Peripheral blood mononuclear cell (primary cell): Measurements from ENCODE around the genes CDK5R2 and ANKZF1.

DNA sequence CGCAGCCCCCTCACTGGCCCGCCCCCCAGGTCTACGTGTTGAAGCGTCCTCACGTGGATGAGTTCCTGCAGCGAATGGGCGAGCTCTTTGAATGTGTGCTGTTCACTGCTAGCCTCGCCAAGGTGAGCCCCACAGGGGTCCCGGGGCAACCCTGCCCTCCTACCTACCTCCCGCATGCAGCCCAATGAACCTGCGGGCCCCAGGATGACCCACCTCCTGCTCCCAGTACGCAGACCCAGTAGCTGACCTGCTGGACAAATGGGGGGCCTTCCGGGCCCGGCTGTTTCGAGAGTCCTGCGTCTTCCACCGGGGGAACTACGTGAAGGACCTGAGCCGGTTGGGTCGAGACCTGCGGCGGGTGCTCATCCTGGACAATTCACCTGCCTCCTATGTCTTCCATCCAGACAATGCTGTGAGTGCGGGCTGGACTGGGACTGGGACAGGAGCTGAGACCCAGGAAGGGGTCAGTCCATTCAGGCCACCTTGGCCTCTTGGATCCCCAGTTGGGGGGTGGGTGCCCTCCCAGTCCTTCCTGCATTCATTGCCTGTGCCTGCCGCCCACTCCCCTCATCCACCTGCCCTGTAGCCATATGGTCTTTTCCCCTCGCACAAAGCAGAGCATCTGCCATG lies 3.5 kb downstream of the CTDSP1 start:
- PRO-cap, 8 experiments: no peak in any of the 8 experiments

DNA sequence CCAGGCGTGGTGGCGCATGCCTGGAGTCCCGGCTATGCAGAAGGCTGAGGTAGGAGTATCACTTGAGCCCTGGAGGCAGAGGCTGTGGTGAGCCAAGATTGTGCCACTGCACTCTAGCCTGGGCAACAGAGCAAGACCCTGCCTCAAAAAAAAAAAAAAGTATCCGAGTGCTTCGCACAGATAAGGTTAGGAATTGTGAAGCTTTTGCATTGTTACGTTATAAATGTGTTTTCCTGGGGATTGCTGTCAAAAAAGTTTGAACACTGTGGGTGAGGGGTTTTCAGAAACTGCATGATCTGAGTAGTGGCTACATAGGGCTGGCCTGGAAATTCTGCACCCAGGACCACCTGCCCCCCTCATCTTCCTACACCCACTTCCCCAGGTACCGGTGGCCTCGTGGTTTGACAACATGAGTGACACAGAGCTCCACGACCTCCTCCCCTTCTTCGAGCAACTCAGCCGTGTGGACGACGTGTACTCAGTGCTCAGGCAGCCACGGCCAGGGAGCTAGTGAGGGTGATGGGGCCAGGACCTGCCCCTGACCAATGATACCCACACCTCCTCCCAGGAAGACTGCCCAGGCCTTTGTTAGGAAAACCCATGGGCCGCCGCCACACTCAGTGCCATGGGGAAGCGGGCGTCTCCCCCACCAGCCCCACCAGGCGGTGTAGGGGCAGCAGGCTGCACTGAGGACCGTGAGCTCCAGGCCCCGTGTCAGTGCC lies 4.4 kb downstream of the CTDSP1 start:
- PRO-cap, 8 experiments: peak in 1 of 8 experiments; most common plus-strand start position 226 of the sequence (in 1)

- PRO-cap, 8 experiments: peak in 3 of 8 experiments; most common plus-strand start chr2:218407508 (in 1); most common minus-strand start chr2:218407461 (in 1)
These were observed 7.5 kb downstream of the CTDSP1 start for GRCh38 chr2:218406997-218407717.

DNA sequence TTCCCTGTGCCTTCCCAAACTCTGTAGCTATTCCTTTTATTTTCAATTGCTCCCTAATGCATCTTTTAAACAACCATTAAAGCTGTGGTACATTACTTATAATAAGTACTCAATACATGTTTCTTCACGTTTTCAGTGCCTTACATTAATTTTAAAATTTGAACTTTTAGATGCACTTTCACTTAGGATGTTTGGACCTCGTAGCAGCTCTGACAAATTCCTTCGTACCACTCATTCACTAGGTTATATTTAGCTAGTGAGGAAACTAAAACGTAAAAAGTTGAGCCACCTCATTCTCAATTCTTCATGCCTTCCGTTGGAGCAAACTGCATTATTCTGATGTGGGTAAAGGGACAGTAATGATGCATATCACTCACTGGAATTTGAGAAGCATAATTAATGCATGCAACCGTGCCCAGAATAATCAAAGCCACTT lies 2.1 kb downstream of the CNOT9 start:
- PRO-cap, 8 experiments: no peak in any of the 8 experiments

GRCh38 chr2:218636526-218637235 lies 22.7 kb downstream of the ZNF142 start:
- PRO-cap, 8 experiments: no peak in any of the 8 experiments

- PRO-cap, 8 experiments: no peak in any of the 8 experiments
These were observed 872 bp downstream of the ZNF142 start for GRCh38 chr2:218658426-218659075.

- PRO-cap, 8 experiments: no peak in any of the 8 experiments
These were observed 5.3 kb downstream of the BCS1L start for GRCh38 chr2:218664709-218665247.

DNA sequence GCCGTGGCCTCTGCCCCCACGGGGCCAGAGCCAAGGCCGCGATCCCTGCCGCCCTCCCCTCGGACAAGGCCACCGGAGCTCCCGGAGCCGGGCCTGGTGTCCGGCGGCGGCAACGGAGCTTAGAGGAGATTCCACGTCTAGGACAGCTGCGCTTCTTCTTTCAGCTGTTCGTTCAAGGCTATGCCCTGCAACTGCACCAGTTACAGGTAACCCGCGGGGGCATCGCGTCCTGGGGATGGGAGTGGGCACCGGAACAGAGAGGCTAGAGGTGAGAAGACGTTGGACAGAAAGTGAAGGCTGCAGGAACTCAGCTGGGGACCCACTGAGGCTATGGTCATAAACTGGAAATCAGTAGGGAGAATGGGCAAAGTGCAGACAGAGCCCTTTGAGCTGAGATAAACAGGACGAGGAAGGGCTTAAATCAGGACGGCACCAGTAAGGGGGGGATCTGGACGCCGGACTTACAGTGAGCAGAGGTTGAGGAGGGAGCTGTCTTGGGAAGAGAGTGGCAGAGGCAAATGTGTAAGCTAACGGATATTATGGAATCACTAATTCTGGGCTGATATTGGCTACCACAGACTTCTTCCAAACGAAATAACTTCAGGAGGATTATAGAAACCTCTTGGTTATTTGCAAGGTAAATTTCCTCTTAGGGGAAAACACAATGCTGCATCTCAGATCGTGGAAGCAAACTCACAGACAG lies 436 bp downstream of the CYP27A1 start:
- PRO-cap, 8 experiments: peak in 1 of 8 experiments; most common minus-strand start position 65 of the sequence (in 1)

DNA sequence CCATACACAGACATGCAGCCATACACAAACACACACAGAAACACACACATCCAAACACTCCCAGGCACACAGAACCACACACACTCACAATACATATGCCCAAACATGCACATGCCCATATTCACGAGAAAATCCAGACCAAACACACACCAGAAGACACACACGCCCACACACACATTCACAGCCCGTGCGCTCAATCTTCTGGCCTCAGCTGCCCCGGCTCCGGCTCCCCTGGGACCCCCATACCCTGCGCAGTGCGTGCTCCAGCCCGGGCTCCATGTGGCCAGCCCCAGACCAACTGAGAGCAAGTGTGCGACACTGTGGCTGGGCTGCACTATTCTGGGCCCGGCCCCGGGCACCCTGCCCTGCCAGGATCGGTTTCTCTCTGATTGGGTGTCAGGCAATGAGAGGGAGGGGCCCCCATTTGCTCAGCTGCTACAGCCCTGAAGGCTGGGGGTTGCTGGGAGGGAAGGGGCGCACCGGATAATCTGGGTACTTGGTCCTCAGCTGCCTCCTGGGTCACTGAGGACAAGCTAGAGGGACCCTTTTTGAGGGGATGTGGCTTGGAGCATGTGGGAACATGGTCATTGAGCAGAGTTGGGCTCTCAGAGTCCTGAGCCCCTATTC lies 28.0 kb upstream of the WNT6 start:
- PRO-cap, 8 experiments: no peak in any of the 8 experiments

GRCh38 chr2:218832223-218833281 lies 27.1 kb upstream of the WNT6 start:
- PRO-cap, 8 experiments: no peak in any of the 8 experiments

GRCh38 chr2:218896818-218897820 lies 16.5 kb downstream of the WNT10A start:
- PRO-cap, 8 experiments: no peak in any of the 8 experiments

DNA sequence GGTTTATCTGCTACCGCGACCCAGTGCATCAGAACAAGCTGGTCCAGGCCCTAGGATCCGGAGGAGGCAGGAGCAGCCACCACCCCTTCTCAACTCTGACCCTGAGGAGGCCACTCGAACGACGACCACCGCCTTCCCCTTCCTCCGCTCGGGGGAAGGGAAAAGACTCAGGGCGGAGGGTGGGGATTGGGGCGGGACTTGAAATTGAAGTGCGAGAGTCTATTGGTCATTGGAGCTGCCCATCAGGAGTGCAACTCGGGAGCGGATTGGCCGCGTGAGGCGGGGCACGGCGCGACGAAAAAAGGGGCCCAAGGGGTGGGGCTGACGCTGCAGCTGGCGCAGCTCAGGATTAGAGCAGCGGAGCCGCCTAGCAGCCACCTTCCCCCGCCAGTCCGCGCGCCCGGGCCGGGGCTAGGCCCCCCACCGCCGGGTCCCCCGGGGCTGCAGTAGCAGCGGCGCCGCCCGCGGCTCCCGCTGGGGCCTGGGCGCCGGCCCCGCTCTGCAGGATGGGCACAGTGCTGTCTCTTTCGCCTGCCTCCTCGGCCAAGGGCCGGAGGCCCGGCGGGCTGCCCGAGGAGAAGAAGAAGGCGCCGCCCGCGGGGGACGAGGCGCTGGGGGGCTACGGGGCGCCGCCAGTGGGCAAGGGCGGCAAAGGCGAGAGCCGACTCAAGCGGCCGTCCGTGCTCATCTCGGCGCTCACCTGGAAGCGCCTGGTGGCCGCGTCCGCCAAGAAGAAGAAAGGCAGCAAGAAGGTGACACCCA lies at the start of gene CDK5R2:
Gene CDK5R2, plus strand, starts transcription at position 352 of the 762 bp plus-strand sequence.
- PRO-cap, 8 experiments: peak in 7 of 8 experiments; most common minus-strand start position 503 of the sequence (in 7)

GRCh38 chr2:219076050-219076562 lies 15.4 kb upstream of the IHH start:
- PRO-cap, 8 experiments: no peak in any of the 8 experiments

DNA sequence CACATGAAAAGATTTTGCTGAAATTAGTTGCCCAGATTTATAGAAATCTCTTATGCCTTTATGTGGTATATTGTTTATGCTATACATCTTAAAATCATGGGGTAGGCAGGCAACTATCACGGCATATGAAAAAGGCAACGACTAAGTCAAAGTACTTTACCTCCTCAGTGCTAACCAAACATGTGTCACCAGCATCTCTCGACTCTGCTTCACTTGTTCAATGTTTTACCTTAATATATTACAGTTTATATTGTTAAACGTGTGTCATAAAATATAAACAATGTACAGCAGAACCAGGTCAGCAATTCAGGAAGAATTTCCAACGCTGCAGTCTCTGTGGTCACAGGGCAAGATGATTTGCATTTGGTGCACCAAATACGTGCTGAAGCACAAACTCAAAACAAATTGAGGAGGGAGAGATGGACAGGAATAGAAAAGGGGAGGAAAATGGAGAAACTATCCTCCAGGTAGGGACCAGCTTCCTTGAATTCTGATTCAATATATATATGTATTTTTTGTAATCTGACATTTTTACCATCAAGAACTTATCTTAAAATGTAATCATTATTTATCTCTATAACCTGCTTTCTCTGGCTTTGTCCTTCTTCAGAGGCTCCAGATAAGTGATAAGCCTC lies 47.6 kb downstream of the NHEJ1 start:
- PRO-cap, 8 experiments: no peak in any of the 8 experiments

GRCh38 chr2:219125024-219126023 lies 35.3 kb downstream of the NHEJ1 start:
- PRO-cap, 8 experiments: no peak in any of the 8 experiments

DNA sequence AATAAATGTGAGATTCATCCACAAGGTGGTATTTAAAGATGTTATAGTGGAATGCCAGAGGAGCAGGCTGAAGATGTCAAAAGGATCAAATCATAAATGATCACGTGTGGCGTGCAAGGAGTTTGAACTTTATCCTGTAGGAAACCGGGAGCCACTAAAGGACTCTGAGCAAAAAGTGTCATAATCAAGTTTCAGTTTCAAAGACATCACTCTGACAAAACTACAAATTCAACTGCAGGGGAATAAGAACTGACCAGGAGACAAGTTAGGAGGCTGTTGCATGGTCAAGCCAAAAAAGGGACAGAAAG lies 19.9 kb downstream of the NHEJ1 start:
- PRO-cap, 8 experiments: no peak in any of the 8 experiments

DNA sequence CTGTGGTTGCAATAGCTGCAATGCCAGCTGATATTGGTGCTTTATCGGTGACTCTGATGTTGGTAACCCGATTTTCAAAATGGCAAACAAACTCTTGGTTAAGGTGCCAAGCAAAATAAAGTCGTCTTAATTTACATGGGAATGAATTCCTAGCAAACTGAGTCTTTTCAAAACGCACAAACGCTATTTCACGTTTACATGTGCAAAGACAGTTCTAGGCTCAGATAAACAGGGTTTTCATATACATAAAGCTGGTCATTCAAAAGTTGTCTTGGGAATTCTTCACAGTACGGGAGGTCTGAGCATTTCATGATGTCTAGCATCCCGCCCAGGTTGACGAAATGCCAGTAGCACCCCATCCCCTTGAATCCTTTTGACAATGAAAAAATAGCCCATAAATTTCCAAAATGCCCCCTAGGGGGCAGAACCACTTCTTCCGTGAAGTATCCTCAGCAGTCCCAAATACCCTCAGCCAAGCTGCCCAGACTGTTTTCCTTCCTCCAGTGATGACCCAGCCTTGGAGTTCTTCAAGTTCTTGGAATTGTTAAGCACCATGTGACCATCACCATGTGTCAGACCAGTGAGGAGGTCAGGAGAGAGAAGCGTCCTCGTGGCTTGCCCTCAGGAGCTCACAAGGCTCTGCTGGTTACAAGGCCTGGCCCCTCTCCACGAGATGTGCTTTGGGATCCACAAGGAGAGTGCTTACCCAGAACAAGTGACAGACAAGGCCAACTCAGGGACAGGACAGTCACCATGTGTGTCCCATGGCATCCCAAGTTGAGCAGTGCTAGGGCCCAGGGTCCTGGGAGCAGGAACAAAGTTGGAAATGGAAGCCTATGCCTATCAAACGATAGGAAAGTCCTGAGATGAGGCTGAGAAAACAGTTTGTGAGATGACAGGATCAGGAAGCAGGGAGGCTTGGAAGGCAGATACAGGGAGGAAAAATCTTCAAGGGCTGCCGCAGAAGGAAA lies 1.4 kb upstream of the SLC23A3 start:
- PRO-cap, 8 experiments: peak in 4 of 8 experiments; most common minus-strand start position 370 of the sequence (in 3)

GRCh38 chr2:219206014-219206611 lies 469 bp upstream of the ZFAND2B start:
- PRO-cap, 8 experiments: peak in 6 of 8 experiments; most common plus-strand start chr2:219206391 (in 6); most common minus-strand start chr2:219206239 (in 1)

DNA sequence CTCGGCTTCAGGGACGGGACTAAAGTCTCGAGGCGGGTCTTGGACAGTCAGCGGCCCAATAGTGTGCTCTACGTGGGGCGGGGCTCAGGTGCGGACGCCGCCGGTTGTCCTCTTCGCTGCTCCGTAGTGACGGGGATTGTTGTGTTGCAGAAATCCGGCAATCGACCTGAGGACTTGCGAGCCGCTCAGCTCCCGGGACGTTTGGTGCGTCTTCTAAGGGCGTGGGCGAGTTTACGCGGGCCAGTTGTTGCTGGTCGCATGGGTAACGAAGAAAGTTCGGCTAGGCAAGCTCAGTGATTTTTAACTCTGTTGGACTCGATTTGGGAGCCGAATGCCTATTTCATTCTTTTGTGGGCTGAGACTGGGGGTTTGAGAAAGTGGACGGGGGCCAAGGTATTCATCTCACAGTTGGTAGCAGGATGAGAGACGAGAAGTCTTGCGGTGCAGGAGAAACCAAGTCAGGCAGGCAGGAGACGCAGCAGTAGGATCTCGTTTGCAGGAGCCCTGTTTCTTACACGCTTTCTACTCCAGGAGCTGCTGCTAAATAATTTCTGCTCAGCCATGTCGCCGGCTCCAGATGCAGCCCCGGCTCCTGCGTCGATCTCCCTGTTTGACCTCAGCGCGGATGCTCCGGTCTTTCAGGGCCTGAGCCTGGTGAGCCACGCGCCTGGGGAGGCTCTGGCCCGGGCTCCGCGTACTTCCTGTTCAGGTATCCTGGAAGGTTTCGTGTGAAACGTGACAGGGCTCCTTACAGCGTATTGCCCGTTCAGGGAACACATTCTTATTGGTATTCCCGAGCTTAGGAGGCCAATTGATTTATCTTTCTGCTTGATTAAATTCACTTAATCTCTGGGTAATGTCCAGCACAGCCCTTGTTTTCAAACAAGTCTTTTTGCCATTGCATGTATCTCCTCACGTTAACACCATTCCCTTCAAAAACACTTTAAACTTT lies at the start of gene ANKZF1:
Gene ANKZF1, plus strand, starts transcription at position 110 of the 952 bp plus-strand sequence.
- PRO-cap, 8 experiments: peak in 8 of 8 experiments; most common plus-strand start position 160 of the sequence (in 5); most common minus-strand start position 627 of the sequence (in 2)

GRCh38 chr2:219285806-219287035 lies 7.1 kb downstream of the DNAJB2 start:
- PRO-cap, 8 experiments: peak in 1 of 8 experiments; most common plus-strand start chr2:219285989 (in 1)